H7 (cell line): ENCODE data around the gene RPS7.

DNA sequence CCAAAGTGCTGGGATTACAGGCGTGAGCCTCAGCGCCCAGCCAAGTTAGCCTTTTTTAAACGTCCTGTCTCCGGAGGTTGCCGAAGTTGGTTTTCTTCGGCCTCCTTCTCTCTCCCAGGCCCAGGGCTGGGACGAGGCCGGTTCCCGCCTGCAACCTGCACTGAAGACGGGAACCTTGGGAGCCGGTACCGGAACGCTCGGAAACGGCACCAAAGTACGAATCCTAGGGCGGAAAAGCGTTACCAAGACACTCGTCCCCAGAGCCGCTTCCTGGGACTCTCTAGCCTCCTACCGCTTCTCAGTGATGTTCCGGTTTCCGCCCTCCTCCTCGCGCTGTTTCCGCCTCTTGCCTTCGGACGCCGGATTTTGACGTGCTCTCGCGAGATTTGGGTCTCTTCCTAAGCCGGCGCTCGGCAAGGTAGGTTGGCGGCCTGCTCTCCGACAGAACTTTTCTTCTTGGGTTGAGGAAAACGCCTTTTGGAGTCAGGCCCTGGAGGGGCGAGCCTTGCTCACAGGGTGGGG is at the start of gene RPS7:
Gene RPS7 (plus strand): TSS at position 328 of the 522 bp plus-strand sequence.
- RAMPAGE, long total RNA = start-site peak on the plus strand centred at position 372 of the sequence, 59 bp wide, 10,489 reads

GRCh38 chr2:3704038-3704516 is 702 bp downstream of the DCDC2C start:
- RAMPAGE, long total RNA = no peak

GRCh38 chr2:5694438-5694666 is 2.2 kb downstream of the SOX11 start:
- RAMPAGE, long total RNA = no peak

DNA sequence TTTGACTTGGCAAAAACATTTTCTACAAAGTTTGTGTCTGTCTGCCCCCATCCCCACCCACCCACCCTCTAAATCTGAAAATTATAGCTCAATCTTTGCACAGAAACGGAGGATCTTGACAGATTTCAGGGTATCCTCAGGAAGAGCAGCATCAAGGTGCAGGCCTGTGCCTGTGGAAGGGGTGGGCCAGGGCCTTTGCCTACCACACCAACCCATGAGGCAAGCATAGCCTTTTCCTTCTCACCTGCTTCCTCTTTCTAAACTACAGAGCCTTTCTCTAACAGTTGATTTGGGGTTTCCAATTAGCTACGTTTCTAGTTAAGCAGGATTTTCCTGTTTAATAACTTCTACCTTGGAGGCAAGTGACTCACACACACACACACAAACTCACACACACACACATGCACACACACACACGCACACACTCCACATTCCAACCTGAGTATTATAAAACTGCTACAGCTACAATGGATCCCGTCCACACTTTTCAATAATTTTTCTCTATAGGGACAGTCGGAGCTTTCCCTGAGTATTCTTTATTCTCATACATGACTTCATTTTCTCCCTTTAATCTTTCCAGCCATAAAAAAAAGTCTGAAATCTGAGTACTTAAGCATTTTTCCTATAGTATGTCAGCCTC is 84.9 kb downstream of the SOX11 start:
- RAMPAGE, long total RNA = no peak

GRCh38 chr2:5932451-5933133 is 240.4 kb downstream of the SOX11 start:
- RAMPAGE, long total RNA = no peak

- RAMPAGE, long total RNA = no peak
Observed at GRCh38 chr2:5938490-5938784, 246.3 kb downstream of the SOX11 start.

DNA sequence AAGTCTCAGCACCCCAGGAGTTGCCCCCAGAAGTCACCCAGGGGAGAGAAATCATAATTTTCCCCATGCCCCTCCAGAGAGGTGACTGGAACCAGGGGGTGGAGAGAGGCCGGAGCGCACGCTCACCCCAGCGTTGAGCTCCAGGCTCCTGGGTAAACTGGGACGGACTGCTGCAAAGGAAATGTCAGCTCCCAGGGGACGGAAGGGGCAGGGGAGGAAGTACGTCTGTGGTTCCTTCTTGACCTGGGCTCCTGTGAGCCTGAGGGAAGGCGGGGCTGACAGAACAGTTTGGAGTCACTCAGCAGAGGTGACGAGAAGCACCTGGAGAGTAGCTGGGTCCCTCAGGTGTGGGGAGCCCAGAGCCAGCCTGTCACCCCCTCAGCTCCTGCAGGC is 44.5 kb downstream of the CMPK2 start:
- RAMPAGE, long total RNA = no peak

- RAMPAGE, long total RNA = no peak
Observed at GRCh38 chr2:6886979-6887210, 9.3 kb downstream of the RSAD2 start.

- RAMPAGE, long total RNA = no peak
Observed at GRCh38 chr2:6917727-6918390, 647 bp downstream of the RNF144A start.

- RAMPAGE, long total RNA = no peak
Observed at GRCh38 chr2:6921330-6921815, 4.2 kb downstream of the RNF144A start.

- RAMPAGE, long total RNA = no peak
Observed at GRCh38 chr2:7450303-7450773, 533.1 kb downstream of the RNF144A start.

GRCh38 chr2:8193482-8194777 is 487.9 kb upstream of the ID2 start:
- RAMPAGE, long total RNA = no peak

GRCh38 chr2:8305071-8305959 is 376.5 kb upstream of the ID2 start:
- RAMPAGE, long total RNA = no peak

- RAMPAGE, long total RNA = no peak
Observed at GRCh38 chr2:8542983-8544201, 138.5 kb upstream of the ID2 start.

DNA sequence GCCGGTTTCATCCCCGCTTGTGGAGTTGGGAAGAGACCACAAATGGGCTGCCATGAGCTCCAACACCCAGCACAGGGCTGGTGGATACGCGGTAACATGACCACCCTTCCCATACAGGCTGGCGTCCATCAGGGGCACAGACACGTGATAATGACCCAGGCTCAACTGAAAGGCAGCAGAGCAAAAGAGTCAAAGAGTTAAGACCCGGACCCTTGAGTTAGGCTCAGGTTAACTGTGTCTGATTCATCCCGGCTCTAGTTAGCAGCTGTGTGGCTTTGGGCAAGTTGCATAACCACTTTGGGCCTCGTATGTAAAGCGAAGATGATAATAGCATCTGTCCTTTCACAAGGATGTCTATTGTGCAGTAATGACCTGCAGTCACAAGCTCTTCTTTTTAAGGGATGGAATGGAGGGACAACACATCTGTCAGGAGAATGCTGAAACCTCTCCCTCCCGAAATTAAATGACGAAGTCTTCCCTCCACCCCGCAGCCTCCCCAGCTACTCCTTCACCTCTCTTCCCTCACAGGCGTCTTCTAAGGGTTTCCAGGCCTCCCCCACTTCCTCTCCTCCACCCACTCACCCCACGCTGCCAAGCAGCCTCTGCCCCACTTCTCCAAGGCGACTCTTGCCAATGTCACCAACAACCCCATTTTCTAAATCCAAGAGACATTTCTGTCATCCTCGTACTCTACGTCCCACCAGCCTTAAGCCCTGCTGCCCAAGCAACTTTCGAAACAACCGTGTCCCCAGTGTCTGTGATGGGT is 135.2 kb upstream of the ID2 start:
- RAMPAGE, long total RNA = no peak

- RAMPAGE, long total RNA = no peak
Observed at GRCh38 chr2:8644493-8644830, 37.4 kb upstream of the ID2 start.

DNA sequence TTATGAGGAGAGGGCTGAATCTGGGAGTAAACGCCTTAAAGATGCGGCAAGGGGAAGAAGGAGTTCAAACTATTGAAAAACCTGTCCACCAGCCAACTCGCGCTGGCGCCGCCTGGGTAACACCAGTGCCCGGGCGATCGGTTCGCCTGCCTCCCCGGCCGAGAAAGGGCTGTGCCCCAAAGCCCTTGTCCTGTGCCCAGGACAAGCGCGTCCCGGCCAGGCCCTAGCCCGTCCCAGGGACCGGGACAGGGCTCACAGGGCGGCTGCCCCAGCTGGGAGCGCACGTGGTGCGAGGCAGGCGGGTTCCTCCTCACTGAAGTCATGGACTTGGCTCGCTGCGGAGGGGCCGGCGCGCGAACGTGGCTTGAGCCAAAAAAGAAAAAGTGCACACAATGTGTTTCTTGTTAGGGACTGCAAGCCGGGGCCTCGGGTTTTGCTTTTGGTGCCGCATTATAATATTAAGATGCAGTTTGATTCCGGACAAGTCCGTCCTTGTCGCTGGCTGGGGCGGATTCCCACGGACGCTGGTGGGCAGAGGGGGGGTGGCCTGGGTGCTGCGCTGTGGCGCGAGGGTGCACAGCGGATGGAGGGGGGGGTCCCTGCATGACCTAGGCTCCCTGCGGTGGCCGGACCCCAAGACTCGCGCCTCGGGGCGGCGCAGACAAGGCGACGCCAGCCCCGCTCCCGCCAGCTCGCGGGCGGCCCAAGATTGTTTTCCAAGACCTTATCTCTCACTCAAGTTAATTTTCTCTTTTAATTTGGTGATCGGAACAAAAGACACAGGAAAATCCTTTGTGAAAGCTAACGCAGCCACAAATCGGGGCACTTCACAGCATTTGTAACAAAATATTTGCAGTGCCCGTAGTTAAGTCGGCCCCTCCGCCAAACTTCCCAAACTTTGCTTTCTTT is 5.2 kb upstream of the ID2 start:
- RAMPAGE, long total RNA = no peak

GRCh38 chr2:8683791-8683916 is 1.8 kb downstream of the ID2 start:
- RAMPAGE, long total RNA = no peak

GRCh38 chr2:9142550-9143301 is 63.9 kb upstream of the ASAP2 start:
- RAMPAGE, long total RNA = no peak

DNA sequence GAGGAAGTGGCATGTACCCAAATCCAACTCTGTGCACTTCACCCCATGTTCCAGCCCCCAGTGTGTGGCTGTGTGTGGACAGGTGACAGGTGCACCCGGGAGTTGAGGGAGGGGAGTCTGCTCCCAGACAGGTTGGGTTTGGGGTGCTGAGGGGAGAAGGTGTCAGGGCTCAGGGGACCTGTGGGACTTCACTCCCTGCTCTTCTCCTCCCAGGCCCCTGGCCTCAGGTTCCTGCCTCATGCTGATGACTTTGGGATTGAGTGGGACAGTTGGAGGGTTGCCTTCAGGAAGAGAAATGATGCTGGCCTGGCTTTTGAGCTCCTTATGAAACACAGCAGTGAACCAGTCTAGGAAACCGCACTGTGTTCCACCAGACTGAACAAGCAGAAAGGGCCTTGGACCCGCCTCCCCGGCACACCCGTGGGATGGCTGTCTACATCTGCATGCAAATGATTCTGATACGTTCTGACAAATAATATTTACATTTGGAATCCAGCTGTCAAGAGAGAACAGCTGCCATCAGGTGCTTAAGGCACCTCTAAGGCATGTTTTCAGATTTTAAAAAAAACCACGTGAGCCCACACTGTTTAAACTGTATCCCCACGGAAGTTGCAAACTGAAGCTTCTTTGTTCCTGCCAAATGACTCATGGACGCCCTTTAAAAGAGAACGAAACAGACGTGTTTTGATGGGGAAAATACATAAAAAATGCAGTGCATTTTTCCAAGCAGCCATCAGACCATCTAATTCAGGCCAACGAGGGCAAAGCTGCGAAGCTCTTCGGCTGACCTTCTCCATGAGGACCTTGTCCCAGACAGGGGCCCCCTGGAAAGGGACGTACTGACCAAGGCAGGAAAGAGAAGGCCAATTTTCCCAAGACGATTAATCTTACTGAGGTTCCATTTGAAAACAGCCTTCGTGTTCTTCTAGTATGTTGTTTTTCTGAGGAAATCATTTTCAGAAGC is 27.6 kb upstream of the ASAP2 start:
- RAMPAGE, long total RNA = no peak